Hair follicle dermal papilla cell (primary cell): ENCODE data around the genes DND1, ZMAT2 and PCDHGA9.

DNA sequence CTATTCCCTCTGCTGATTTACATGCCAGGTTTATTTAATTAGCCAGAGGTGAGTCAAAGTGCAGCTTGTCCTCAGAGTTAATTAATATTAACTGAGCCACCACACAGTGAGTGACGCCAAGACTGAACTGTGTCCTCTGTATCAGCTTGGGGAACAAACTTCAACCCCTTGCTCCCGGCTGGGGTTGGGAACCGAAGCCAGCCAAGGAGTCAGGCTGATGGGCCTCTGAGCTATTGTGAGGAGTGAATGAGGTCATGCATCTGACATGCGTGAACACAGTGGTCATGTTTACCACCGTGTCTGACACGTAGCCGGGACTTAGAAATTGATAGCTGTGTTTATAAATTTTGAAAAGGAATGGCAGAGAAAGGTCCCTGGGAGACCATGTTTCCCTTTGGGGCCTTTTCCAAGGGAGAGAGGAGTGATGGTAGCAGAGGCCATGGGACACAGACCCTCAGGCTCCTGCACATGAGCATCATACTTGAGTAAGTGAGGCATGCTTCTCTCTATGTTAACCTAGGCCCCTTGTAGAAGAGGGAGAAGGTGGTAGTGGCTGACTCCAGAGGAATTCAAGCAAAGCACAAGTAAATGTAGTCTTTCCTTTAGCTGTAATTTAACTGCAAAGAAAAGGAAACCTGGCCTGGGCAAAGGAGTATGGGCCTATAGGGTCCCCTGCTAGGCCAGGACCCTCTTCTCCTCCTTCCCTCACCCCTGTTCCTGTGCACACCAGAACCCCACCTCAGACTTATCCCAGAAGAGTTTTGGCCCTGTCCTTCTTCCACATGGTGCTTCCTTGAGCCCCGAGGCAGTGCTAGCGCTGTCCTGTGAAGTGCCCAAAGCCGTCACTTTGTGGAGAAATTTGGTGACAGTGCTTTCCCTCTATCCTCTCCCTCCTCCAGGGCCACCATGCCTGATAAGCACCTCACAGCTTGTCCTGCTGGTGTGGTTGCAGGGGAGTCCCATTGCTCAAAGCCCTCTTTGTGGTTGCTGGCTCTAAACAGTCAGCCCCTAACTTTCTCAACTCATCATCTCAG is 17.4 kb downstream of the IGIP start:
- CAGE, long polyA plus RNA = no peak

DNA sequence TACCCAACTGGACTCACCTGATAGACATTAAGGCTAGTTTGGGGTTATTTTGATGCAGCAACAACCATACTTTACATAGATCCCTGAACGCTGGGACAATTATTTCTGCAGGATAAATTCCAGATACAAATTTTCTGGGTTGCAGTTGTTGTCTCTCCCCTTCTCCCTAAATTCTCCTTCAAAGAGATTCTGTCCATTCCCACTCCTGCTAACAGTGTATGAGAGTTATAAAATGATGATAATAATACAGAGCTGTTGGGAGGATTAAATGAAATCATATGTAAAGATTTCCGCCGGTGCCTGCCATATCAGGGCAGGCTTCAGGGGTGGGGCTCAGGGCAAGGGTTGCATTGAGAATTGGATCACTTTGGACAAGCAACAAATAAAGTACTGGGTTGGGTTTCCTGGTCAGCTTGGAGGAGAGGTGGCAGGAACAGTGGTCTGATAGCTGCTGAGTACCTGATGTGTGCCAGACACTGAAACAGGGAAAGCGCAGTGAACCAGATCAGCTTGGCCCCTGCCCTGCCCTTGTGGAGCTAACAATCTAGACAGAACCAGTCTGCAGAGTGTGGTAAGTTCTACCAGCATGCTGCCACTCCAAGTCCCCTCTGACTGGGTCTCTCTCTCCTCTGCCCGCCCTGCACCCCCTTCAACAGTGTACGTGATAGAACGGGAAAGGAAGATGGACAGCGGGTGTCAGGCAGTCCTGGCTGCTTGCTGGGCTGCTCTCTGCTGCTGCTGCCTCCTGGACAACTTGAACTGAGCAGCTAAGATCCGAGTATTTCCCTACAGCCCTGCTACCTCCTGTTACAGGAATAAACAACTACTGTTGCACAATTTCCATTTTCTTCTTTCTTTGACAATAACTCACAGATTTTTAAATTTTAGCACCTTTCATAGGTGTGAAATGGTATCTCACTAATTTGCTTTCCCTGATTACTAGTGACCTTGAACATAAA is 53.4 kb downstream of the CYSTM1 start:
- CAGE, long polyA plus RNA = no peak

DNA sequence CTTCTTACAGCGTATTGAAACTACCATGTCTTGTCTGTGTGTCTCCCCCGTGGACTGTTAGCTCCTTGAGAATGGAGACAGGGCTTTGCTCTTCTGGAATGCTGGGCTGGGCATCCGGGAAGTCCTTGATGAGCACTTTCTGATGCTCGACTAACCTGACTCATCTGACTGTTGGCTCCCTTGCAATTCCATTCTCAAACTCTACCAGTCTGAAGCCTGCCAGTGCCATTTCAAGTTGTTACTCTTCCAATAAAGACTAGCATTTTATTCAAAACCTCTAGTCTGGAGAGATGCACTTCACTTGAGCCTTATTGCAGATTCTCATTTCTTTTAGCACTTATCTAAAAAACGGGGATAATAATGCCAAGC is 15.0 kb upstream of the PFDN1 start:
- CAGE, long polyA plus RNA = no peak

DNA sequence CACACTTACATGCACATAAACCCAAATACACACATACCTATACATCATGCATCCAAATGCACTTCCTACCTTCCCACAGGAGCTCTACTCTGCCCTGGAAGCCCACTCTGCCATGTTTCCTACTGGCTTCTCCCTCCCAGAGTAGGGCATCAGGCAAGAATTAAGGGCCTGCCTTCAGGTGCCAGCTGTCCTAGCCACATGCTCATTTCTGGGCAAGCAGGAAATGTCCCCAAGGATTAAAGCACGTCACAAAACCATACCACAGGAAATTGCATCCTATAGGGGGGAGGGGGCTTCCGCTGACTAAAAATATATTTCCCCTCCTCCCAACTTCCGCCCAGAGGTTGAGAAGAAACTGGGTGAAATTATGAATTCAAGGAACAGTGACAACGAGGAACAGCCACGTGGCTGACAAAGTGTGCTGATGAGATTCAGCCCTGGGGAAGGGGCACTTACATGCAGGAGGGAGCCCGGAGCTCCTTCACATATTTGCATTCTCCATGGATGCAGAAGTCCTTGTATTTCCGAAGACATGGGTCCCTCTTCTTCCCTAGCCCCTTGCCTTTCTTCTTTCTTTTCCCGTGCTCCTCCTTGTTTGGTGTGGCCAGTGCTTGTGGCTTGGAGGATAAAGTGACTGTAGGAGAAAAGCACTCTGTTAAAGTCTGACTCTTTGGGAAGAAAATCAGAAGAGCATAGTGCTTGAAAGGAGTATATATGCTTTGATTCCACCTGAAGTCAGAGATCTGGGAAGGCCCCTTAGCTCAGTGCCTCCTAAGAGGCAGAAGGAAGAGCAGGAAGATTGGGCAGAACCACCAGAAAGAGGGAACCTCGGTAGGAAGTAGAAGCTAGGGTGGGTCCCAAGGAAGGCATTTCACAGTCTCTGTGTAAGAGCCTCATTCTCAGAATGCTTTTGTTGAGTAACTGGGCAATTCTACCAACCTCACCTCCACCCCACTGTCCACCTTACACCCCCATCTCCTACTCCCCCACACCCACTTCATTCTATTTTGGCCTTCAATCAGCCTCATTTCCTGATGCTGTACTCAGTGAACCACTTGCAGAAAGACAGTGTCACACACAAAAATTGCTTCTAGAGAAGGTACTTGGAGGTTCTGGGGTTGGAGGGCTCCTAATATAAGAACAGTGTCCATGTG is 3.8 kb downstream of the HBEGF start:
- CAGE, long polyA plus RNA = no peak

- CAGE, long polyA plus RNA = no peak
These were observed 2.4 kb downstream of the HBEGF start for GRCh38 chr5:140343995-140344474.

GRCh38 chr5:140357351-140358288 is 2.4 kb upstream of the SLC4A9 start:
- CAGE, long polyA plus RNA = no peak

- CAGE, long polyA plus RNA = no peak
These were observed 1.4 kb downstream of the SRA1 start for GRCh38 chr5:140555673-140556383.

DNA sequence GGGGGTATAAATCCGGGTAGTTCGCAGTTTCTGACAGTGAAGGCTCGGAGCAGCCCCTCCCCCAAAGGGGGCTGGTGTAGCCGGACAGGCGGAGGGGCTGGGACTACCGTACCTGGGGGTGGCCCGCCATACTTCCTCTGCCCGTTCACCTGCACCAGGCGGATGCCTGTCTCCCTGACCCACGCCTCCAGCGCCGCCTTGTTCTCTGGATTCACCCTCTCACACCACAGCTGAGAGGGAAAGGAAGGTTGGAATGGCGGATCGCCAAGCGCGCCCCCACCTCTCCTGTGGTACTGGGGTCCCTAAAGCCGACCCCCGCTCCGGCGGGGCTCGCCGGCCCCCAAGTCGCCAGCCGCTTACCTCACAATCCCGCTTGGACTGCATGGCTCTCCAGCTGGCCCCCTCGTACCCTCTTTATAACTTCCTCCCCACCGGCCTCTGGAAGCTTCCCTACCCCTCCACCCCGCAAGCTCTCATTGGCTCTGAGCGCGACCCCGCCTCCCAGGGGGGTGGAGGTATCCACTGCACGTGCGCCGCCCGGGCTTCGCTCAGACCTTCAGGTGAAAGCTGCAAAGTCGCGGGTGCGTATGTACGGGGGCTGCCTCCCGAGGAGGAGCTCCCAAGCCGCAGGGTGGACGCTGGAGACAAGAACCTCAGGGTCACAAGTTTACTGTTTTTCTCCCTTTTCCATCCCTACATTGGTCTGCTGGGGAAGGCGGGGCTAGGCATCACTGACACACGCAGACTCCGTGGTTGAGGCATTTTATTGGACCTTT is at the start of gene DND1:
Gene DND1, minus strand, starts transcription at position 418 of the 776 bp plus-strand sequence.
- CAGE, long polyA plus RNA = no peak

DNA sequence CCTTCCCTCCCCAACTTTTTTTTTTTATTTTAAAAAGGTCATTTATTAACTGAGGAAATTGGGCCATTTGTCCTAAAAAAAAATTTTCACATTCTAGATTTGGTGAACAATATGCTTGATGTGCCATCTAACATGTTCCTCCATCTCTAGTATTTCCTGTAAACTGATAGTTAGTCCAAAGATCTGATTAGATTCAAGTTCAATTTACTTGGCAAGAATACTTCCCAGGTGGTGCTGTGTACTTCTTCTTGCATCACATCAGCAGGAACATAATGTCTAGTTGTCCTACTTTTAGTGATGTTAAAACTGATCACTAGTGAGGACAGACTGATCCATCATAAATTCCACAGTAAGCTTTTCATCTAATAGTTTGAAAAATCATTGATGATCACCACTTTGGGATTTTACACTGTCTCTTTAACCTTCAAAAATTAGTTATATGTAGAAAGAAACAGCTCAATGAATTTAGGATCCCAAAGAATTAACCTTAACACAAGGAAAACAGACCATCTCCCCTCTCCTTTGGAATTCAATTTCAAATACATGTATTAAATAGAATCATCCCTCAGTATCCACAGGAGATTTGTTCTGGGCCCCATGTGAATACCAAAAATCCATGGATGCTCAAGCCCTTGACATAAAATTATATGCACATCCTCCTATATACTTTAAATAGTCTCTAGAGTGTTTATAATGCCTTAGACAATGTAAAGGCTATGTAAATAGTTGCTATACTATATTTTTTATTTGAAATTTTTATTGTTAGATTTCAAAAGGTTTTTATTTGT is 2.3 kb downstream of the HARS1 start:
- CAGE, long polyA plus RNA = no peak

- CAGE, long polyA plus RNA = no peak
These were observed 545 bp downstream of the HARS1 start for GRCh38 chr5:140690429-140691221.

DNA sequence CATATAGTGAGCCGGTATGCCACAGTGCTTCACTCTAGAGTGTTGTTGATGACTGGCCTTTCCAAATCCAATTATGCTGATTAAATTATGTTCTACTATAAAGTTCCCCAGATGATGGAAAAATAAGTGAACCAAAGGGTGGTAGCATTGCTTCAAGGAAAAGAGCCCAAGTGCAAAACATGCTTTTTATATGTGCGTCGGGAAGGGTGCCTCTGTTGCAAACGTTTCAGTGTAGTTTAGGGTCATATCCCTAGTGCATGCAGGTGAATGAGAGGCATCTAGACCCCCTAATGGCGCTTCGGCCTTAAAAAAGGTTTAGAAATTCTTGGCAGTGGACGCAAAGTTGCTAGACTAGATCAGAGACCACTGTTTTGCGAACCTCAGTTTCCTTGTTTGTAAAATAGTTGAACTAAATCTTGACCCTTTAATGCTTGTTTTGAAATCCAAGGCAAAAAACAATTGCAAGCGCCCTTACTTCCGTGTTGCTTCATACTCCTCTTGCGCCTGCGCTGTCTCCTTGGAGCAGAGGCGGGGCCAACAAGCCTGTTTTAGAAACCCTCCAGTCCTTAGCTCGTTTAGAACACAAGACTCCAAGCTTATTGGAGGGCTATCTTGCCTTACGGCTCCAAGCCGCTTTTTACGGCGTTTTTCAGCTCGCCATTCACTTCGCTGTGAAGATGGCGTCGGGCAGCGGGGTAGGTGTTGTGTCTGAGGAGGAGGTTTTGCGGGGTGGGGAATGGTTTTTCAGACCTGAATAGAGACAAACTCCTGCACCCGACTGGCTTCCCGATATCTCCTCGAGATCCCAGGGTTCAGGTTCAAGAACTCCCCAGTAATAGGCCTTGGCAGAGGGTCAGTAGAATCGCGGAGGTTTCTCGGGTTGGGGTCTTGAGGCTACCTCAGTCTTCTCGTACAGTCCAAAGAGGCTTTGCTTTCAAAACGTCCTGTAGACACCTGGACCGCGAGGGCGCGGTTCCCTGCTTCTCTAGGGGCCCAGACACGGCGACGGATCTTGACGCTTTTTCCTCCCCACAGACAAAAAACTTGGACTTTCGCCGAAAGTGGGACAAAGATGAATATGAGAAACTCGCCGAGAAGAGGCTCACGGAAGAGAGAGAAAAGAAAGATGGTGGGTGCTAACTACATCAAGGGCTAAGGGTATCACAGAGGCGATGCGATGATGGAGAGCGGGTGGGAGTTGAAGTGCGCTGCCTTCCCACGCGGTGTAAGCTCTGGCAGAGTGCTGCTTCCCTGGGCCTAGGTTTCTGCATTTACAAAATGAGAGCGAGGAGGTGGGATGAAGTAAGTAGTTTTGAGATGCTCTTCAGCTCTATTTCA is at the start of gene ZMAT2:
Gene ZMAT2, plus strand, starts transcription at position 664 of the 1,338 bp plus-strand sequence.
- CAGE, long polyA plus RNA = no peak

DNA sequence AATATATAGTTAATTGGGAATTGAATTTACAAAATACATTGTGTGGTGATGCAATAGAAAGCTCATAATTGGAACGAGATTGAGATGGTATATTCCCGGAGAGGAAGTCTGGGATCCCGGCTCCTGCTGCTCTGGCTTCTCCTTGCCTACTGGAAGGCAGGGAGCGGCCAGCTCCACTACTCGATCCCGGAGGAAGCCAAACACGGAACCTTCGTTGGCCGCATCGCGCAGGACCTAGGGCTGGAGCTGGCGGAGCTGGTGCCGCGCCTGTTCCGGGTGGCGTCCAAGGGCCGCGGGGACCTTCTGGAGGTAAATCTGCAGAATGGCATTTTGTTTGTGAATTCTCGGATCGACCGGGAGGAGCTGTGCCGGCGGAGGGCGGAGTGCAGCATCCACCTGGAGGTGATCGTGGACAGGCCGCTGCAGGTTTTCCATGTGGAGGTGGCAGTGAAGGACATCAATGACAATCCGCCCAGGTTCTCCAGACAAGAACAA is 326 bp downstream of the PCDHA5 start:
- CAGE, long polyA plus RNA = no peak

DNA sequence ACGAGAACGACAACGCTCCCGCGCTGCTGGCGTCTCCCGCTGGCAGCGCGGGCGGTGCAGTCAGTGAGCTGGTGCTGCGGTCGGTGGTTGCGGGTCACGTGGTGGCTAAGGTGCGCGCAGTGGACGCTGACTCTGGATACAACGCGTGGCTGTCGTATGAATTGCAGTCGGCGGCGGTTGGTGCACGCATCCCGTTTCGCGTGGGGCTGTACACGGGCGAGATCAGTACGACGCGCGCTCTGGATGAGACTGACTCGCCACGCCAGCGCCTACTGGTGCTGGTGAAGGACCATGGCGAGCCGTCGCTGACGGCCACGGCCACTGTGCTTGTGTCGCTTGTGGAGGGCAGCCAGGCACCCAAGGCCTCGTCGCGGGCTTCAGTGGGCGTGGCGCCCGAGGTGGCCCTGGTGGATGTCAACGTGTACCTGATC is 2.0 kb downstream of the PCDHA10 start:
- CAGE, long polyA plus RNA = no peak

GRCh38 chr5:141135461-141136440 is 745 bp downstream of the PCDHB5 start:
- CAGE, long polyA plus RNA = no peak

GRCh38 chr5:141374045-141374410 is 337 bp downstream of the PCDHGA6 start:
- CAGE, long polyA plus RNA = no peak

DNA sequence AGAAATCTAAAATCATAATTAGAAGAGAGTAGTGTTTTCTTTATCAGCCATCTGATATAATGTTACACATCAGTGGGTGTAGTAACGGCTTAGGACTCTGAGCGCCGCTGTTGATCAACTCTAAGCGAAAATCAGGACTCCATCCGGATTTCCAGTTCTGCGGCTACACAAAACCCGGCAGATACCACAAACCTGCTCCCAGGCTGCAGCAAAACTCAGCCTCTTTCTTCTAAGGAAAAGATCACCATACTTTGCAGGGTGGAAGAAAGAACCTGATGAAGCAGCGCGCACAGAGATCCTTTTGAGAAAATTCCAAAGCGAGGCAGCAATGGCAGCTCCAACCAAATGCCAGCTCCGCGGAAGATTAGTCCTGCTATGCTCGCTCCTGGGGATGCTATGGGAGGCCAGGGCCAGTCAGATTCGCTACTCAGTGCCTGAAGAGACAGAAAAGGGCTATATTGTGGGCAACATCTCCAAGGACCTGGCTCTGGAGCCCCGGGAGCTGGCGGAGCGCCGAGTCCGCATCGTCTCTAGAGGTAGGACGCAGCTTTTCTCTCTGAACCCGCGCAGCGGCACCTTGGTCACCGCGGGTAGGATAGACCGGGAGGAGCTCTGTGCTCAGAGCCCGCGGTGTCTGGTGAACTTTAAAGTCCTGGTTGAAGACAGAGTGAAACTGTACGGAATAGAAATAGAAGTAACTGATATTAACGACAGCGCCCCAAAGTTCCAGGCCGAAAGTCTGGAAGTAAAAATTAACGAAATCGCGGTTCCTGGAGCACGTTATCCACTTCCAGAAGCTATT is at the start of gene PCDHGA9:
Gene PCDHGA9, plus strand, starts transcription at position 154 of the 802 bp plus-strand sequence.
- CAGE, long polyA plus RNA = no peak

GRCh38 chr5:141422371-141422606 is 1.4 kb downstream of the PCDHGA11 start:
- CAGE, long polyA plus RNA = no peak

DNA sequence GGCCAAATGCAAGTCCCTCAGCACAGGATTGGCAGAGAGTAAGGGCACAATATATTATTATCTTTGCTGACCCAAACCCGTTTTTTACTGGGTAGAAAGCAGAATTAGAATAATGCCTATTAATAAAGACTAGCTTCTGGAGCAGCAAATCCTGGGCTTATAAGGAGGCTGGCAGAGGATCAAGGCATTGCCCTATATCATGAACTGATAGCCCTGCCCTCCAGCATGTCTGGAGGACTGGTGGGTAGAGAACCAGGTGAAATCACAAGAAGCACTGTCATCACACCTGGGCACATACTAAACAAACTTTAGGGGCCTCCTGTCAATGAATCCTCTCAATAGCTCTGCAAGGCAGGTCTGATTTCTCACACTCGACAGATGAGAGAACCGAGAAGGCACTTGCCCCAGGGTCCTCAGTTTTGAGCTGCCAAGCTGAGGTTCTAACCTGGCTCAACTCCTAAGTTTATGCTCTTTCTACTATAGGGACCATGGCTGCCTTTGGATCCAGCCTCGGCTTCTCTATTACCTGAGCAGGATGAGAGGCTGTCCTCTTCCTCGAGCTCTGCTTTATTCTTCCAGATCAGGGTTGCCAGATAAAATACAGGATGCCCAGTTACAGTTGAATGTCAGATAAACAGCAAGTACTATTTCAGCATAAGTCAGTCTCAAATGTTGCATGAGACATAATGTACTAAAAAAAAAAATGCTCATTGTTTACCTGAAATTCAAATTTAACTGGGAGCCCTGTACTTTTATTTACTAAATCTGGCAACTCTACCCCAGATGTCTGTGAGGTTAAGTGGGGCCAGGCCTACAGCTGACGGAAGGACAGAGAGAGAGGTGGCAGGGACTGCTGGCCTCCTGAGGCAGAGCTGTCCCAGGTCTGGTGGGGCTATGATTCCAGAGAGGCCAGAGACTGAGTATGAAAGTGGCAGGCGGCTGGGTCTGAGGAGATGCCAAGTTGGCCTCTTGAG is 18.0 kb downstream of the PCDHGC5 start:
- CAGE, long polyA plus RNA = no peak

GRCh38 chr5:141550543-141551134 is 61.8 kb downstream of the PCDHGC5 start:
- CAGE, long polyA plus RNA = no peak

DNA sequence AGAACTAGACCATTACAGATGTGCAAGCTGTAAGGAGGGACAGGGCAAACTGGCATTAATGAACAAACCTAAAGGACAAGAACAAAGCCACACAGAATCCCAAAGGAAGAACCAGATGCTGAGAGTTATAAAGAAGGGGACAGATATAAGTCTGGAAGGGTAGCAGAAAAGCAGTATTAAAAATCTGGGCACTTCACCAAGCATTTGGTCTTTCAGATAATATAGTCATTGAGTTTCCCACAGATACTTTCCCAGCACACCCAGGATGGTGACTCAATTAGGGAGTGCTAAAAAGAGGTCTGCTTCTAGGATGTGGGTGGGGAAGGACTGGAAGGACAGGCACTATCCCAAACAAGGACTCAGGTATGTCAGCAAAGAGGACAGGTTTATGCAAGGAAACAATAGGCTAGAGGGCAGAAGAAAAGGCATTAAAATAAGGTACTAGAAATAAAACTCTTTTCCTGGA is 59.4 kb downstream of the DIAPH1 start:
- CAGE, long polyA plus RNA = no peak